ENCODE results near the genes TEX36 and NPS.

GRCh38 chr10:124612340-124613224 lies 131.6 kb downstream of the FAM53B start:
- PRO-cap, result no peak

GRCh38 chr10:124620693-124621294 lies 123.4 kb downstream of the FAM53B start:
- PRO-cap, result no peak

GRCh38 chr10:124644765-124645308 lies 99.3 kb downstream of the FAM53B start:
- PRO-cap, result no peak

GRCh38 chr10:124657796-124658313 lies 86.3 kb downstream of the FAM53B start:
- PRO-cap, result no peak

DNA sequence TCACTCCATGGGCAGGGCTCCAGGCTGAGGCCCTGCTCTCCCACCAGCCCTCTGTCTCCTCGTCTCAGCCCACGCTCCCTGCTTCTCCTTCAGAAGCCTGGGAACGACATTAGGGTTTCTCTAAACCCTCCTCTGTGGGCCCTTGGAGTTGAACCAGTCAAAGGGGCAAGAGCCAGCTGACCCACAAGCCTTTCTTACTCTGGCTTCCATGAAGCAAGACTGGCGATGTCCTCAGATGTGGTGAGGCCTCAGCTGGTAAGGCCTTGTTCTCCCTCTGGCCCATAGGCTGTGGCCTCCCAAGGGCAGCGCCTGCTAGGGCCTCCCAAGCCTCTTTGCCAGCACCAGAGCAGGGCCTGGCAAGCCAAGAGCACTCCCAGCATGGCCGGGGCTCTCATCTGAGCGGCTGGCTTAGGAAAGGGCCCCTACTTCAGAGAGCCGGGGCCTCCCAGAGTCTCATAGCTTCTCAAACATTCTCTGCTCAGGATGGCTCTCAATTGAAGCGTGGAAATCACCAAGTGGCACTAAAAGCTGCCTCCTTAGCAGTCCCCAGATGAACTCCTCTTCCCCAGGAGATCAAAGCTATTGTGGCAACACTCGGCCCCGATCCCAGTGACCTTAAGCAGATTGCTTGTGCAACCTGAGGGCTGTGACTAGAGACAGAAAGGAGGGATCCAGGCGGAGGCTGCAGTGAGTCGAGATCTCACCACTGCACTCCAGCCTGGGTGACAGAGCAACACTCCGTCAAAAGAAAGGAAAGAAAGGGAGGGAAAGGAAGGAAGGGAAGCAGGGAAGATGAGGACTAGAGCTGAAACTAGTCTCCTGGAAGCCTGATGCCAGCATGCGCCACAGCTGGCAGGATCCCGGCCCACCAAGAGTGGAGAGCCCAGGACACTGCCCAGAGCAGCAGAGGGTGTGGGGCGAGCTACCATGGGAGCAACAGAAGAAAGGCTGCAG lies 69.4 kb downstream of the FAM53B start:
- PRO-cap, result no peak

DNA sequence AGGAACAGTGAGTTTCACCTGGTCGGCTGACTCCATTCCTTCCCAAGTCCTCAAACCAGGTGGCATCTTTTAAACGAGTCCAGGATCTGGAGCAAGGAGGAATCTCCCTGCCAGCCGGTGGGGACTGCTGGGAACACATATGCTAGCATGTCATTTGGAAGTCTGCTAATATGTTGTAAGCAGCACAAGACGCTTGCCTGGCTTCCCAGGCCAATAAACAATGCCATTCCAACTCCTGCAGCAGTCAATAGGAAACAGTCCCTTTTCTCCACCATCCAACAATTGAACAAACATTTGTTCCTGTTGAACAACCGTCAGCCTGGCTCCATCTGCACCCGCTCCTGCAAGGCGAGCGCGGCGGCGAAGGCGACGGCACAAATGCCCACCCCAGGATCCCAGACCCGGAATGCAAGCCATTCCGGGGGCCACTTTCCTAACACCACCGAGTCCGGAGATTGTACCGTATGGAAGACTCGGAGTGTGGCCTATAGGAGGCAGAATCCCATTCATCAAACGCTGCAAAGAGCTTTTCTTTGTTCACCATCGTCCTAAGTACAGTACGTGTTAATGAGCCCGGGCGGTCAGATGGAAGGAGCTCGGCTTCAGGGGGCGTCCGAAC lies 1.7 kb downstream of the FAM53B start:
- PRO-cap, result no peak

DNA sequence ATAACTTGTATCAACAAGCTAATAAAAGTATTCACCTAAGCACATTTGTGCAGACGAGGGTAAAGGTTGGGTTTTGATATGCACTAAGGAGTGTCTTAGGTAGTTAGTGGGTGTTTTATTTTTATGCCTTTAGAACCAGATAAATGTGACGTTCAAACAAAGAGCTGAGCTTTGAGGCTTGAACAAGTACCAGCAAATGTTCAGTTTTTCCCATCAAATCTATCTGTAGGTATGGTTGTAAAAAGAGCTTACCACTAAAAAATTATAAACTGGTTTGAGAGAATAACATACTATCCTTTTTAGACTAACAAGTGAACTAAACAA lies 3.0 kb upstream of the FAM53B start:
- PRO-cap, result no peak

DNA sequence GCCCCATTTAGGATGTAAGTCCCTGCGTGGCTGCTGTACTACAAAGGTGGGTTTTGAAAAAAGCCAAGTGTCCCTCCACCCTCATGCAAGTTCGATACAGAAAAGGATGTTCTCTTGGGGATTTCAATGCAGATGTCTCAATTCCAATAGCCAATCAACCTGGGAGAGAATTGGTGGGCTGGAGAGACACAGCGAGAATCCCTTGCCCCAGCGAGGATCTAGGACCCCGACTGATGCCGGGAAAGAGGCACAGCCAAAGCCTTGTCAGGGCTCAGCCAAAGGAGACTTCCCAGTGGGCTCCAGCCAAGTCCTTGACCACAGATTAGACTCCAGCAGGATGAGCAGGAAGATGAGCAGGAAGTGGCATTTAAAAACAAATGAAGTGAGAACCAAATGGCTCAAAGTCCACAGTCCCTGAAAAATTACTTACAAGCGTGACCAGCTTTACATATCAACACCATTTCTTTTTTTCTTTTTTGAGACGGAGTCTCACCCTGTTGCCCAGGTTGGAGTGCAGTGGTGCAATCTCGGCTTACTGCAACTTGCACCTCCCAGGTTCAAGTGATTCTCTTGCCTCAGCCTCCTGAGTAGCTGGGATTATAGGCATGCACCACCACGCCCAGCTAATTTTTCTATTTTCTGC lies 92.2 kb upstream of the CTBP2 start:
- PRO-cap, result no peak

- PRO-cap, result no peak
These were observed 111.7 kb upstream of the CTBP2 start for GRCh38 chr10:125139605-125139995.

DNA sequence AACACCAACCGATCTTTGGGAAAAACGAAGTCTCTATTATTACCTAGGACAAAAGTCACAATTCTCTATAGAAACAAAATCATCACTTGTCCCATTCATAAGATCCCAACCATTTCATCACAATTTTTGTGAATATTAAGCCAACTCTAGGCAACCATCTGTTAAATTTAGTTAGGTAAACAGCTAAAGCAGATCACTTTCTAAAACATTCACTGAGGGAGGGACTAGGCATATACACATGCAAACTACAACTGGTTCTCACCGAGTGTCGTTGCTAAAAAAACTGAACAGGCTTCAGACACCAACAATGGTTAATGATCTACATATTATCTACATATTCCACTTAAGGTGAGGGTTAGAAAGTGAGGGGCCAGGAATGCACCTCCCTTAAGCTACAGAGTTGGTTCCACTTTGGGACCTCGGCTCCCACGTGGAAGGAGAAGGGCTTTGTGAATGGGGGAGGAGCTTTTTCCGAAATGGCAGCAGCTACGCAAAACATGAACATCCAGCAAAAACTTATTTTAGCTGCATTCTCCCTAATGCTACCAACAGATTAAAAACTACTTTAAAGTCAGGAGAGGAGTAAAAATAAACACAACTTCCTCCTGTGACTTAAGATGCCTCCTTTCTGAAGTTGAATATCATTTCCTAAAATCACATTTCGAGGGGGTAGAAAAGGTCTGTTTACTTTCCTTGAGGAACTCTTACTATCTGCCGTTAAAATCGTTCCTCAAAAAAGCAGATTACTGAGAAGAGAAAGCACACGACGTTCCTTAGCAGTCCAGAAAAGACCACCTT lies 126.7 kb upstream of the CTBP2 start:
- PRO-cap, result no peak

DNA sequence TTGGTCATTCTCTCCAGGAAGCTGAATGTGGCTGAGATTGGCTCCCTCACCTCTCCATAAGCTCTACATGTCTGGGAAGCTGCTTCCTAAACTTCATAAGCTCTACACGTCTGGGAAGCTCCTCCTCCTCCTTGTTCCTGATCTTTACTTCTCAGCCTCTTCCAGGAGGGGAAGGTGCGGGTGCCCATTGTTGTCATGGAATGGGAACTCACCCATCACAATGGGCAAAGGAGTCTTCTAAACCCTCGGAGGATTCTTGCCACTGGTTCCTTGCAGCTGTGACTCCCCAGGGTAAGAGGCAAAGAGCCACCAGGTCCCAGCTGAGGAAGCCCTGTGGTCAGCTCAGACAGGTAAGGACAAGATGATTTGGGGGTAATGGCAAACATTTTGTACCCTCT lies at the start of gene TEX36:
TSS of gene TEX36 (minus strand) at position 182 of the 398 bp plus-strand sequence.
- PRO-cap, result no peak

- PRO-cap, result no peak
These were observed 5.0 kb upstream of the DHX32 start for GRCh38 chr10:125885824-125886795.

GRCh38 chr10:125891871-125892247 lies 4.5 kb upstream of the FANK1 start:
- PRO-cap, result no peak

DNA sequence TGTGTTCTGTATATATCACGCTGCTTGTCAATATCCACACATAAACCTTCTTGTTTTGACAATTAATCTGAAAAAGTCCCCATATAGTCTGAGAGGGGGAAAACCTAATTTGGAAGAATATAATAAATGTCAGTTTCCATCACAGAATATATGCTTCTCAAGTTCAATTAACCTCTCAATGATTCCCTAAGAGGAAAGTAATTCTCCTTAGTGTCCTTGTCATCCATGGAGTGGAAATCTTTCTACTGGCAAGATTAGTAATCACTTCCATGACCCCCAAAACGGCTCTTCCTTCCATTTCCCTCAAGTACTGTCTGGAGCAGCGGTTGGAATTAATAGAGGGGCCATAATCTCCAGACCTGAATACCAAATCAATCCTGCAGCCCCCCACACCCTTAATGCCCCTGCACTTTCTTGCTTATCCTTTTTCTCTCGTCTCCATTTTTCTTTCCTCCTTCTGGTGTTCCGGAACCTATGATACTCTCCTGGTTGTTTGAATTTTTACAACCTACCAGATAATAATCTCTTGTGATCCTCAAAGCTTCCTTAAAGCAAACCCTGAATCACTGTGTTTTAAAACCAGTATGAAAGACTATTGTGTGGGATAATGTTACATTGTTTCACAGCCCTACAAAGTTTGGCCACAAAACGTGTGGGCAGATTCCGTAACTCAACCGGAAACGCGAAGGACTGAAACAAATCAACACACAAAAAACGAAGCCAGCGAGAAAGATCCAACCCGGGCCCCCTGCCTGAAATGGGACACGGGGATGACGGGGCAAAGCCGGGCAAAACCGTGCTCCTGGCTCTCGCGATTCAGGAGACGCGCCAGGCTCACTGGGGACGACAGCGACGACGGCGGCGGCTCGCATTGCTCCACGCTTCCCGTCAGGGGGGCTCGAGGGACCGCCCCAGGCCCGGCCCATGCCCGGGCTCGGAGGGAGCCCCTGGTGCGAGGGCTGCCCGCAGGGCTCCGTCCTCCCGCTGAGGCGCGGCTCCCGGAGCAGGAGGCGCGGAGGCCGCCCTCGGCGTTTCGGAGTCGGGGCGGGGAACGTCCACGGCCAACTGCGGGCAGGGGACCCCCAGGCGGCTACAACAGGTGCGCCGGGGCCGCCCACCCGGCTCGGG lies 968 bp upstream of the FANK1 start:
- PRO-cap, result unidirectional peak, plus-strand start at position 819 of the sequence

GRCh38 chr10:125902927-125903320 lies 6.6 kb downstream of the FANK1 start:
- PRO-cap, result no peak

GRCh38 chr10:126904426-126905152 lies 639 bp upstream of the DOCK1 start:
- PRO-cap, result no peak

- PRO-cap, result no peak
These were observed 38.3 kb downstream of the DOCK1 start for GRCh38 chr10:126943417-126944089.

- PRO-cap, result no peak
These were observed 983 bp downstream of the INSYN2A start for GRCh38 chr10:127195444-127195771.

DNA sequence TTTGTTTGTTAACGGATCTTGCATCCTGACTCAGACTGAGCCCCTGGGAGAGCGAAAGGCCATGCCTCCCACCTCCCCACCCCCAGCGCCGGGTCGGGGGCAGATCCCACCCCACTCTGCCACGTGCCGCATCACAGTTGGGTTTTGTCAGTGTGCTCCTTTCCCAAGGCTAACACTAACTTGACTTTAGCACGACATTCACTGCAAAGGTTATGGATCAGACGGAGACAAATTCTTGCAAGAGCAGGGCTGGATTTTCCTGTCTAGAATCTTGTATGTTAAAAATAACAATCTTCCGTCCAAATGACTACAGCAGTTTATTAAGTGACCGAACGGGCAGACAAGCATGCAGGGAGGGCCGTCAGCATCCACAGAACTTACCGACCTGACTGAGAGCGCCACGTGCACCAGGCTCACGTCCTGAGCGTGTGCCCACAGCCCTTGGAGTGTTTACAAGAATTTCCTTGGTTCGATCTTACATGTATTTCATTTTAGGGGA lies 156.4 kb upstream of the NPS start:
- PRO-cap, result no peak

- PRO-cap, result no peak
These were observed at the start of gene NPS for GRCh38 chr10:127549139-127549391. TSS of gene NPS (plus strand) at chr10:127549309.